ENCODE data around the genes ERGIC3 and CPNE1.

DNA sequence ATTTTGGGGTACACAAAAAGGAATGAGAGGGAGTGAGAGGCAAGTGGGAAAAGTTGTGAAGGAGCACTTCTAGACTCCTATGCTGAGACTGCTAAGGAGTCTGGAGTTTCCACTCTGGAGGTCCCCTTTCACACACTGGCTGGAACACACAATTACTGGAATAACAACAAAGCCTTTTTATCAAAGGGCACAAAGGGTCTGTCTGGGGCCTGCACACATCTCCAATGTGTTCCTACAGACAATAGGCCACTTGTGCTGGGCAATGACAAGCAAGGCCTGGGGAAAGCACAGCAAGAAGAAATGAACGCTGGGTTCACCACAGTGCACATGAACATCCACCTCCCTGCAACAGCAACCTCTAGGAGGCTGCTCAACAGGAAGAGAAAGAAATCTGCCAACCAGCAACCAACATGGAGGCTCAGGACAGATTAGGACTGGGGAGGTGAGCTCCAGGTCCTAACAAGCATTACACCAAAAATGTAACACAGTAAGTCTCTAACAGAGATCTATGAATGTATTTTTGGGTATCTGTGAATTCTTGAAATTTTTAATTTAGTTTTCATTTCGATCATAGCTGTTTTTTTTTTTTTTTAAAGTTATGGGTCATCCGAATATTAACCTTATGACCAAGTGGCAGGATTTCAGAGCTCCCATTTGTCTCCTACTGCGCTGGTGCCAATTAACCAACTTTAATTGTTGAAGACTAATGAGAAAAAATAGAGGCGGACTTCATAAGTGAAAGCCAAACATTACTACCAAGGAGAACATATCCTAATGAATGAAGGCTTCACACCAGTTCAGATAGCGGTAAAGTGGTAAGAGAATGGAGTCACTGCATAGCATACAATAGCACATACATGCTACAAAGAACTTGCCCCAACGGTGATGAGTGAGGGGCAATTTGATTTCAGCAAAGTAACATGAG, 43.7 kb downstream of the TRPC4AP start:
- PRO-cap: no peak
- RAMPAGE, long total RNA: no peak

GRCh38 chr20:35134173-35134804, 12.8 kb downstream of the EDEM2 start:
- PRO-cap: no peak
- RAMPAGE, long total RNA: no peak

DNA sequence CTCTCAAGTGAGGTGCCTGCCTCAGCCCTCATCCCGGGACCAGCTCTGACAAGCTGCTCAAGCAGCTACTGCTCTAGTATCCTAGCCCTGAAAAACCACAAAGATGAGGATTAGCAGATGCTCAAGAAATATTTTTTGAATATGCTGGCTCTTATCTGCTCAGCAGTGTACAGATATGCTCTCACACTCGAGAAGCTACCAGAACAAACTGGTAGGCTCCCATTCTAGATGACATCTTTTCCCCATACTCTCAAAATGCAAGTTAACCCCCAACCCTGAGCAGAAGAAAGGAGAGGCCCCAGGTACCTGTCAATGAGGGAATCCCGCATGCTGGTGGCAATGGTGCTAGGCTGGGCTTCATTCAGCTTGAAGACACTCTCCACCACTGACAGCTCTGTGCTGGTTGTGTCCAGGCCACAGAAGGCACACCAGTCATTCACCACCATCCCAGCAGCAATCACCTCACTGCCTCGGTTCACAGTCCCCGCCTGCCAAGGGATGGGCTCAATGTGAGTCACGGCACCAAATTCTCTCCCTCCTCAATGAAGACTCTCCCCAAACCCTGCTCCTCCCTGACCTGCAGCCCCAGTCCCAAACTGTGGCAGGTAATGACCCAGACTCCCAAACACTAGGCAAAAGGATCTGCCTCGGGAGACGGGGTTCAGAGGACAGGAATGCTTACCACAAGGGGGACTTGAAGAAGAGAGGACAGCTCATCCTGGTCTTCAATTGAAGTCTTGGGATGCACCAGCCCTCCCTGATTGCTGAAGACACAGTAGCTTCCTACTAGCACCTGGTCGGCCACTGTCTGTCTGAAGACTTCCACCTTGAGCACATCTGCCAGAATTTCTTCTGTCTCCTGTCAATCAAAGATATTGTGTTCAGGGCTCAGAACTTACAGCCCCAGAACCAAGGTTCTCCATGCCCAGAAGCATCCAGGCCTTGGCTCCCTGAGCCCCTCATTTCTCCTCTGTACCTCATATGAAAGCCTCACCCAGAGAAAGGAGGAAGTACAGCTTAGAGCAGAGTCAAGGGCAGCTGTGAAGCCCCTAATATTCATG, 1.7 kb upstream of the MMP24OS start:
- PRO-cap: no peak
- RAMPAGE, long total RNA: no peak

GRCh38 chr20:35285146-35285528, 565 bp upstream of the EIF6 start:
- PRO-cap: no peak
- RAMPAGE, long total RNA: no peak

DNA sequence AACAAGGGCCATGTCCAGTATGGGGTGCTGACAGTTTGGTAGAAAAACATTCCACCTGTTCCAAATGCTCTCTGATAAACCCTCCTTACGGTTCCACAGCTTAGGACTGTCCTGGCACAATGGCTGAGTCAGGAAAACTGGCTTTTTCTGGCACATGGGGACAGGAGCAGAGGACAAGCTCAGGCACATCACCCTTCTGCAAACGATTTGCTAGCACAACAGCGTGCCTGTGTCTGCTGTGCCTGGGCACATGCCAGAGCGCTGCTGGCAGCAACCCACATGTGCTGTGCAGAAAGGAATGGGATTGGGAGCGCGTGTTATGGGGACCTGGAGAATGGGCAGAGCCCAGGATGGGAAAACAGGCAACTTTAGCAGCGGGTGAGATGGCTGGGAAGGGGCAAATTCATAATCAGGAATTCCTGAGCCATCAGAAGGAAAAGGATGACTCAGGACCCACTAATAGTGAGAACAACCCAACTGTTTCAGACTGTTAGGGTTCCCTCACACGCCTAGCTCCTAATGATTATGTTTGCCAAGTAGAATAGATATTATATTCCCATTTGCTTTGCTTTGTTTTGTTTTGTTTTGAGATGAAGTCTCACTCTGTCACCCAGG, 16.0 kb upstream of the FAM83C start:
- PRO-cap: no peak
- RAMPAGE, long total RNA: no peak

DNA sequence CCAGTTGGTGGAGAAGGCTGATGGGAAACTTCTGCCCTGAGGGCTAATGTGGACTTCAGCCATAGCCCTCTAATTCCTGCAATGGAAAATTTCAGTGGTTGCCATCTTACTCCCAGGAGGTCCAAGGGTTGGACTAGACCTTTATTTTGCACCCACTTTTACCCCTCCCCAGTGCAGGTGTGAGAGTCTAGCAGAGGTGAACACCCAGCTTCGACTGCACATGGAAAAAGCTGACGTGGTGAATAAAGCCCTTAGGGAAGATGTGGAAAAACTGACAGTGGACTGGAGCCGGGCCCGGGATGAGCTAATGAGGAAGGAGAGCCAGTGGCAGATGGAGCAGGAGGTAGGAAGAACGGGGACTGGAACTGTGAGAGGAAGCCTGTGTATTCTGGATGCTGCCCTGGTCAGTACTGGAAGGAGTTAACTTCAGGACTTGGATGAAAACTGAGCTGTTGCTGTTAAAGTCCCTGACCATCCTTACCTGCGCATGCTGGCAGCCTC, 10.5 kb downstream of the CEP250 start:
- PRO-cap: no peak
- RAMPAGE, long total RNA: no peak

GRCh38 chr20:35476355-35476899, 21.0 kb downstream of the CEP250 start:
- PRO-cap: no peak
- RAMPAGE, long total RNA: no peak

- PRO-cap: no peak
- RAMPAGE, long total RNA: start-site peak on the plus strand at chr20:35542058-35542091, 646 and 523 reads in 2 replicates
These were observed at the start of gene ERGIC3 for GRCh38 chr20:35541311-35542740. TSS of gene ERGIC3 (plus strand) at chr20:35542078.

GRCh38 chr20:35617343-35618075, 1.9 kb downstream of the SPAG4 start:
- PRO-cap: no peak
- RAMPAGE, long total RNA: no peak

- PRO-cap: no peak
- RAMPAGE, long total RNA: no peak
These were observed 1.0 kb downstream of the CPNE1 start for GRCh38 chr20:35663415-35664381.

- PRO-cap: no peak
- RAMPAGE, long total RNA: no peak
These were observed at the start of gene CPNE1 for GRCh38 chr20:35664382-35665201. TSS of gene CPNE1 (minus strand) at chr20:35664900.

DNA sequence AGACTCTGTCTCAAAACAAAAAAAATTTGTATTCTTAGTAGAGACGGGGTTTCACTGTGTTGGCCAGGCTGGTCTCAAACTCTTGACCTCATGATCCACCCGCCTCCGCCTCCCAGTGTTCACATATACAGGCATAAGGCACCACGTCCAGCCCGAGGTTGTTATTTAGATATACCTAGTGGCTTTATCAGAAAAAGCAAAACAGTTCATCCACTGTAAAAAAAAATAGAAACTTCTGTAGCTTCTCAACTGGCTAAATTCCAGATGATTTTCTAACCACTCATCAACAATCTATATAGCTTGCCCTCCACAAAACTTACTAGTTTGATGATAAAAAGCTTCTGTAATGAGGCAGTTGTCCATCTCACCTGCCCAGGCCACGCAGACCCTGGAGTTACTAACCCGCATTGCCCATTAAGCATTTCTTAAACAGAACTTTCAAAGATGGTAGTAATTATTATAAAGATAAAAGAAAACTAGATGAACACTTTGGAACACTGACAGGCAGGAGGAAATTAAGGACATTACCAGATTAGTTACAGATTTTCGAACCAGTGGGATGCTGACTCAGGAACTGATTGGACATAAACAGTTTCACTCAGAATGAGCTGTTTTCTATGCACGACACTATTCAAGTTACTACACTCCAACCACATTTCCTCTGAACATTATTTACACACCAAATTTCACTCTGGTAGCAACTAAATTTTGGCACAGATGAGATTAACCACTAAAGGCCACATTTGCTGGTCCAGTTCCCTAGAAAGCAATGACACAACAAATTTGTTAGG, 2.7 kb downstream of the ROMO1 start:
- PRO-cap: no peak
- RAMPAGE, long total RNA: no peak

GRCh38 chr20:35711590-35711904, 12.3 kb downstream of the ROMO1 start:
- PRO-cap: no peak
- RAMPAGE, long total RNA: no peak

DNA sequence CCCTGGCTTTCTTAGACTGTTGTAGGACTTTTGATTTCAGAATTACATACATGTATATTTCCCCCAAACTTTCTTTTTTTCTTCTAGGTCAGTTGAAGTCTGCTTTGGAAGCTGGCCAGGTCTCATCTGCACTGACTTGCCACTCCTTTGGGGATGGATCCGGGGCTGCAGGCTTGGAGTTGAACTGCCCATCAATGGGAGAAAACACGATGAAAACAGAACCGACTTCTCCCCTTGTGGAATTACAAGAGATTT, 82.8 kb downstream of the SCAND1 start:
- PRO-cap: no peak
- RAMPAGE, long total RNA: no peak

GRCh38 chr20:36046094-36046958, 77.9 kb downstream of the CNBD2 start:
- PRO-cap: no peak
- RAMPAGE, long total RNA: no peak

DNA sequence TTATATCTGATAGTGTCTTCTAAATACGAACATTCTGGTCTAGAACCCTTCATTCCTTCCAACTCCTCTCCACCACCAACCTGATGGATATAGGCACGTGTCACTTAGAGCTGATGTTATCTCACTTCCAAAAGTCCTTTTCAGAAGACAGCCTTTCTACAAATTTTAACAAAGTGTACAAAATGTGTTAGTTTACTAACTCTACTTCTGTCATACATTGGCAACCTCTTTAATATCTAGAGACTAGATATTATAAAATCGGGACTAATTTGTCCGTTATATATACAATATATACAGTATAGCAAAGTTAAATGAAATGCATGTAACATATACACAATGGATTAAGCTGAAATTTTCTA, 79.6 kb downstream of the CNBD2 start:
- PRO-cap: no peak
- RAMPAGE, long total RNA: no peak

- PRO-cap: no peak
- RAMPAGE, long total RNA: no peak
These were observed 80.6 kb downstream of the CNBD2 start for GRCh38 chr20:36048590-36049827.

GRCh38 chr20:36125266-36125916, 29.1 kb upstream of the EPB41L1 start:
- PRO-cap: no peak
- RAMPAGE, long total RNA: no peak

DNA sequence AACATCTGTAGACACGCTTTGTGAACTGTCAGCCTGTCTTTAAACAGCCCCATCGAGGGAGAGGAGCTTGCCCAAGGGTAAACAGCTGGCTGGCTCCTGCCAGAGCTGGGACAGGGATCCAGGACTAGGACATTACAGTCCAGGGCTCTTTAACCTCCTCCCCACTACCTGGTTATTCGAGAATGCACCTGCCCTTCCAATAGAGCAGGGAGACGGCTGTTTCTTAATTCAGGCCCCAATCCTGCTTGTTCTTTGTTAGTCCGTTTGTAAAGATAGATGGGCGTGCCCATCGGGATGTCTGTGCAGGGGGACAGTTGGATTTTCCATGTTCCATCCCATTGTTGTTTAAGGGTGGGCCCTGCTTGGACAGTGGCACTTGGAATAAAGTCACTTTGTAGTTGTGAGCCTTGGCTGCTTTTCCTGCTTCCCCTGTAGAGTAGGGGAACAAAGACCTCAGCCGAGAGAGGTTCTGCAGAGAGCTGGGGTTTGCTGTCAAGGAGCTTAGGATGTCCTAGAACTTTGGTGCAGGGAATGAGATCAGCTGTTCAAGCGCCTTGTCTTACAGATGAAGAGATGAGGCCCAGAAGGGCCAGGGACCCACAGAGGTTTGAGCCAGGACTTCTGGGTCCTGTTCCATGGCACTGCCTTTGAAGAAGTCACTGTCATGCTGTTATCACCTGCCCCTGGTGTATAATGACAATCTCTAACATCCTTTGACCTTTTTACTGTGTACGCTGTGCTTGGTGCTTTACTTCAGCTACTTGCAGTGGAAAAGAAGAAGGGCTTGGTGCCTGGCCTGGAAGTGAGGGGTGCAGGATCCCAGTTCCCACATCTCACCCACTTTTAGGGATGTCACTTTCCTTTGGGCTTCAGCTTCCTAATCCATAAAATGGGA, 77.7 kb upstream of the MYL9 start:
- PRO-cap: no peak
- RAMPAGE, long total RNA: no peak

- PRO-cap: no peak
- RAMPAGE, long total RNA: no peak
These were observed 43.7 kb downstream of the SOGA1 start for GRCh38 chr20:36819523-36820115.

All from spinal cord (tissue), 3 donors.